ENCODE measurements around the genes CFHR3 and CFHR4.

DNA sequence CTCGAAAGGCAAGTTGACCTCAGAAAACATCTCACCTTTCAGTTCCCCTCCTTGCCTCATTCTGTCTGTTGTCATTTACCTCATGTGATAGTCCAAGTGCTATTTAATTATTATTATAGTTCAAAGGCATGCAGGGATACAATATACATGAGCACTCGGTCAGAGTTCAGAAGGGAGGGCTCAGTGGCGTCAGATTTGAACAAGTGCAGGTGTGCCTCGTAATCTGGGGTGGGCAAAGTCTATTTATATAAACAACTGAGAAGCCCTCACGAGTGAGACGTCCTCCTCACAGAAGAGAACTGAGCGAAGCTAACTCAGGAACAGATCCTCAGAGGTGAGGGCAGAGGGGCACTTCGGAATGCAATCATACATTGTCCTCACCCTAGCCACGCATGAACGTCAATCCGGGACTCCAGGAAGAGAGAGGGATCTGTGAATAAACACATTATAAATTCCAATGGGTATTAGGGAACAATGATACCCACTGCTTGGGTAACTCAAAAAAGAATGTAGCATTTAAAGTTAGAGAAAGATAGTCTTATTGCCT lies 127.0 kb upstream of the B3GALT2 start:
- RRBS, result no CpG with 5 or more reads among the region's 11 CpGs

- RRBS, result no CpG with 5 or more reads among the region's 1 CpG
Observed at GRCh38 chr1:193549059-193549534, 362.7 kb upstream of the B3GALT2 start.

GRCh38 chr1:193634630-193635040 lies 448.2 kb upstream of the B3GALT2 start:
- RRBS, result no CpG with 5 or more reads among the region's 1 CpG

DNA sequence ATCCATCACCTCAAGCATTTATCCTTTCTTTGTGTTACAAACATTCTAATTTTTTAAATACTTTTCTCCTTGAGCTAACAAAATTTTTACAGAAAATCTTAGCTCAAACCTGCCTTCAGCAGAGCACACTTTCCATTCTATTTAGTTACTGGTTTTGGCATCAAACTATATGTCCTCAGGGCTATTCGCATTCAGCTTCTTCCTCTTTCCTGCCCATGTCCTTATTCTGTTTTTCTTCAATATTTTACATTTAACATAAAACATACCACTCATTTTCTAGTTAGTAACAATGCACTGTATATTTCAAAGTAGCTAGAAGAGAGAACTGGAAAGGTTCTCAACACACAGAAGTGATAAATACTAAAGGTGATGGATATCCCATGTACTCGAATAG lies 1636.6 kb upstream of the B3GALT2 start:
- RRBS, result no CpG with 5 or more reads among the region's 2 CpGs

- RRBS, result no CpG with 5 or more reads among the region's 1 CpG
Observed at GRCh38 chr1:196181217-196181609, 427.0 kb downstream of the KCNT2 start.

GRCh38 chr1:196404085-196404585 lies 204.1 kb downstream of the KCNT2 start:
- RRBS, result no CpG with 5 or more reads among the region's 5 CpGs

GRCh38 chr1:196438344-196438838 lies 169.8 kb downstream of the KCNT2 start:
- RRBS, result no CpG with 5 or more reads among the region's 2 CpGs

DNA sequence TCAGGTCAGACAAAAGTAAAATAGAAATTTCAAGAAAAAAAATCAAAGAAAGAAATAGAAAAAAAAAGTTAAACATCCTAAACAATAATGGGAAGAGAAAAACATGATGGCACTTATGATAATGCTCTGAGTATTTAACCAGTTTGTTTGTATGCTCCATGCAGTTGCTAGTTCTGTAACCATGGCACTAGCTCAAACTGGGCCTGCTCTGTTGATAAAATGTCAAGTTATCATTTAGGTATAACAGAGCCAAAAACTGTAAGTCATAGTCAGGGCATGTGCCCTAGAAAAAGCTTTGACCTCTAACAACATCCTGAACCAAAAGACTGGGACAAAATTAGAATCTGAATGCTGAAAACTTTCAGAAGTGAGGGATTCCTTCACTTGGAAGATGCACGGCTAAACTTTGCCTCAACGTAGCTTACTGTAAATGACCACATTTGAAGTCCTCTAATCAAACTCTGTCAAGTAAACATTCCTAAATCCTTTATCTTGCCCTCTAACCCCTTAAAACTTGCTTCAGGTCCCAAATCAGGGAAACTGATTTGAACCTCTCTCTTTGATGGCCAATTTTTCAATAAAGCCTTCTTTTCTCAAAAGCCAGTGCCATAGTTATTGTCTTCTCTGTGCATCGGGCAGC lies 148.8 kb downstream of the KCNT2 start:
- RRBS, result no CpG with 5 or more reads among the region's 3 CpGs

GRCh38 chr1:196659558-196659842 lies 7.7 kb downstream of the CFH start:
- RRBS, result no CpG with 5 or more reads among the region's 1 CpG

GRCh38 chr1:196682994-196683937 lies 31.4 kb downstream of the CFH start:
- RRBS, result no CpG with 5 or more reads among the region's 1 CpG

DNA sequence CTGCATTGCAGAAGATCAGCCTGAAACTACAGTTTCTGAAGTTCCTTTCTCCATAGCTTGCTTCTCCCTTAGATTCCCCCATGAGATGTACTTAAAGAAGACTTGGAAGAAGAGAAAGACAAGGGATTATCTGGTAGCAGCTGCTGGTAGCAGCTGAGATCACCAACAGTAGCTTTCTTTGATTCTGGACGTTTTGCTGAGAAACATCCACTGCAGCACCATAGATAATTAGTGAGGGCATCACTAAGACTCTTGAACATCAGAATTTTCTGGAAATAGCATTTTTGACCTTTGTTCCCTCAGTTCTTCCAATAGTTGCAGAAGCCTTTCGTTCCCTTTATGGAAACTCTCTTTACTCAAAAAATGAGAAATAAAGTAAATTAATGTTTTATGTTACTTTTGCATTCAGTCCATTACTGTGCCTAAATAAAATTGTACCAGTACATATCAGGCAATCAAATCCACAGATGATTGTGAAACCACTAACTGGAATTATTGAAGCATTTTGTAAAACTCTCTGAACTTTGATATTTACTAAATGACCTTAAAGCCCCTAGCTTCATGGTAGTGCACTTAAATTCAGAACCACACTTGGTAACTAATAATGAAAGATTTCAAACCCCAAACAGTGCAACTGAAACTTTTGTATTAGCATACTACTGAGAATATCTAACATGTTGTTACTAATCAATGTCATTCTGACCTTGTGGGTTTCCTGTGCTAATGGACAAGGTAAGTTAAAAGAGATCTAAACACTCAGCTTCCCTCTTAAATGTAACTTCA lies at the start of gene CFHR3:
Gene CFHR3 (plus strand): TSS at position 628 of the 783 bp plus-strand sequence.
- RRBS, result no CpG with 5 or more reads among the region's 2 CpGs

DNA sequence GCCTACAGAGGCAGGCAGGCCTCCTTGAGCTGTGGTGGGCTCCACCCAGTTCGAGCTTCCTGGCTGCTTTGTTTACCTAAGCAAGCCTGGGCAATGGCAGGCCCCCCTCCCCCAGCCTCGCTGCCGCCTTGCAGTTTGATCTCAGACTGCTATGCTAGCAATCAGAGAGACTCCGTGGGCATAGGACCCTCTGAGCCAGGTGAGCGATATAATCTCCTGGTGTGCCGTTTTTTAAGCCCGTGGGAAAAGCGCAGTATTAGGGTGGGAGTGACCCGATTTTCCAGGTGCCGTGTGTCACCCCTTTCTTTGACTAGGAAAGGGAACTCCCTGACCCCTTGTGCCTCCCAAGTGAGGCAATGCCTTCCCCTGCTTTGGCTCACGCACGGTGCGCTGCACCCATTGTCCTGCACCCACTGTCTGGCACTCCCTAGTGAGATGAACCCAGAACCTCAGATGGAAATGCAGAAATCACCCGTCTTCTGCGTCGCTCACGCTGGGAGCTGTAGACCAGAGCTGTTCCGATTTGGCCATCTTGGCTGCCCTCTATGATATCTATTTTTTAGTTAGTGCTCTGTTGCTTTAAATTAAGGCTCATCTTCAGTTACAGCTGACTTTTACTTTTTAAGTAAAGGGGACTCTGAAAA lies 11.9 kb downstream of the CFHR3 start:
- RRBS, result no CpG with 5 or more reads among the region's 18 CpGs

DNA sequence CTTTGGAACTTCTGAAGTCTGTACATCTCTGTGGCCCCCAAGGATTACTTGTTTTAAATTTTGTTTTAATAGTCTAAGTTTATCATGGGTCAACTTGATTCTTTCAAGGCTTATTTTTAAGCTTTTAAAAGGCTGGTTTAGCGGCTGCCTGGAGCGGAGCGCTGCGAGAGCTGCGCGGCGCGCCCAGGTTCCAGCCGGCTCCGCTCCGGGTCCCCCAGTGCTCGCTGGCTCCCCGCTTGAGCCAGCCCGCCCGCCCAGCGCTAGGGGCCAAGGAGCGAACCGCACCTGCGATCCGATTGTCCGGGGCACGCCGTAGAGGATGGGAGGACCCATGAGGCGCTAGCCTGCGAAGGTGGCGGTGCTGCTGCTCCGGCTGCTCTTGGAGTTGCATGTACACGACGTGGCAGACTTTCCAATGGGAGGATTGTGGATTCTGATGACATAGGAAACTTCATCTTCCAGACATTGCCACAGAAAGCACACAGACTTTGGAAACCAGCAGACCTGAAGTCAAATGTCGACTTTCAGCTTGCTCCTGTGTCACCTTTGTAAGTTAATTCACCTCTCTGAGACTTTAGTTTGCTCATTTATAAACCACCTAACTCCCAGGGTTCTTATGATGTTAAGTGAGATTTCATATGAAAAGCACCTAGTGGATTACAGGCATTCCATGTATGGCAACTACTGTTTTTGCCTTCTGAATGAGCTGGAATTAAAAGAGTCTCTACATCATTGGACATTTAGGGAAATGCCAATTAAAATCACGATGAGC lies 9.8 kb upstream of the CFHR4 start:
- RRBS, result 24% methylated on average over 14 of the region's 31 CpGs

DNA sequence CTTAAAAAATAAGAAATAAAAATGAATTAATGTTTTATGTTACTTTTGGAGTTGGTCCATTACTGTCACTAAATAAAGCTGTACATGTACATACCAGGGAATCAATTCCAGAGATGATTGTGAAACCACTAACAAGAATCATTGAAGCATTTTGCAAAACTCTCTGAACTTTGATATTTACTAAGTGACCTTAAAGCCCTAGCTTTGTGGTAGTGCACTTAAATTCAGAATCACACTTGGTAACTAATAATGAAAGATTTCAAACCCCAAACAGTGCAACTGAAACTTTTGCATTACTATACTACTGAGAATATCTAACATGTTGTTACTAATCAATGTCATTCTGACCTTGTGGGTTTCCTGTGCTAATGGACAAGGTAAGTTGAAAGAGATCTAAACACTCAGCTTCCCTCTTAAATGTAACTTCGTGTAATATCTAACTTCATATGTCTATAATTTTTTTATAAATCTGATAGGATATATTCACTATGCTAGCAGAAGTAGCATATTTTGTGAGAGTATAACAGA lies at the start of gene CFHR4:
Gene CFHR4 (plus strand): TSS at position 221 of the 528 bp plus-strand sequence.
- RRBS, result no CpG with 5 or more reads among the region's 1 CpG

- RRBS, result no CpG with 5 or more reads among the region's 30 CpGs
Observed at GRCh38 chr1:196896886-196897817, 9.3 kb downstream of the CFHR4 start.

DNA sequence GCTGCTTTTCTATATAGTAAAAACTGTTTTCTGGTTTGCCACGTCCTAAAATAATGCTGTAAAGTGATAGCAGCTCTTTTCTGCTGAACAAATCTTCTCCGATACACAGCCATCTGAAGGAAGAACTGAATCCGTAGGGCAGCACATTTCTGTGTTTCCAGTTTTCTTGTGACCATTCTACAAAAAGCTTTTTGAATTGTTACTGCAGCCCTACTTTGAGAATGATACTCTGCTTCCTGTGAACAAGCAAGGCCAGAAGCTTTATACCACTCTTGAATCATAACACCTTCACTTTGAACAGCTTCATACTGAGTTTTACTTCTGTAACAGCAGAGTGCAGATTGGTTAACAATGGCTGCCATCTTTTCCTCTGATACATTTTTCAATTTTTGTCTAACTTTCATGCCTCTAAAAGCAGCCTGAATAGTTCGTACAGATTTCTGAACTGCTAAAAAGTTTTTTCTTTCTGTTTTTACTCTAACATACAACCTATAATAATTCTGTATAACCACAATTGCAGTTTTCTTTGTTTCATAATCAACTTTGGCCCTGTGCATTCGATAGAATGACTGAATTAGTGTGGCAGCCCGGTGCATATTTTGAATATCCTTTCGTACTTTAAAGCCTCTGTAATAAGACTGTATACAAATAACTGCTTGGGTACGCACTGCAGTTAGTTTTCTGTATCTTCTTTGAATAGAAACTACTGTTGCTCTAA lies 33.7 kb upstream of the F13B start:
- RRBS, result no CpG with 5 or more reads among the region's 8 CpGs

GRCh38 chr1:197103266-197104297 lies 36.5 kb upstream of the F13B start:
- RRBS, result no CpG with 5 or more reads among the region's 12 CpGs

GRCh38 chr1:197776375-197776854 lies 1.1 kb upstream of the DENND1B start:
- RRBS, result no CpG with 5 or more reads among the region's 1 CpG

DNA sequence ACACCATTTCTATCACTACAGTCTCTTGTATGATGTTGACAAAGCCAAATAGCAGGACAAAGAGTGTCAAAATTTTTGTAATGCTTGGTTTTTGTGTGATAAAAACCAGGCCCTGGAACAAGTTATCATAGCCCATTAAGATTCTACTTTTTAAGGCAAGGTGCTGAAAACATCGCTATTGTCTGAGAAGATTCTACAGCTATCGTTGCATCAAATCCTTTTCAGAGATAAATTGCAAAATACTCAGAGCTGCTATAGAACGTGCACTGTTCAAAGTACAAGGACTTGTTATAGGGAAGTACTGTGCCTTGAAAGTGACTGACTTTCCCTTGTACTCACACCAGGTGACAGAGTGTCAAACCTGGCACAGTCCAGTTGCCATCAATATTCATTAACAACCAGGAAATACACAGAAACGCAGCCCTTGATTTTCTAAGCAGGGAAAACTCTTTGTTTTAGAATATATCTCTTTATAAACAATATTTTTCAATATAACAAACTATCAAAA lies 37.8 kb downstream of the LHX9 start:
- RRBS, result no CpG with 5 or more reads among the region's 4 CpGs